Liver (tissue), 9 donors: ENCODE results near the gene ECPAS.

DNA sequence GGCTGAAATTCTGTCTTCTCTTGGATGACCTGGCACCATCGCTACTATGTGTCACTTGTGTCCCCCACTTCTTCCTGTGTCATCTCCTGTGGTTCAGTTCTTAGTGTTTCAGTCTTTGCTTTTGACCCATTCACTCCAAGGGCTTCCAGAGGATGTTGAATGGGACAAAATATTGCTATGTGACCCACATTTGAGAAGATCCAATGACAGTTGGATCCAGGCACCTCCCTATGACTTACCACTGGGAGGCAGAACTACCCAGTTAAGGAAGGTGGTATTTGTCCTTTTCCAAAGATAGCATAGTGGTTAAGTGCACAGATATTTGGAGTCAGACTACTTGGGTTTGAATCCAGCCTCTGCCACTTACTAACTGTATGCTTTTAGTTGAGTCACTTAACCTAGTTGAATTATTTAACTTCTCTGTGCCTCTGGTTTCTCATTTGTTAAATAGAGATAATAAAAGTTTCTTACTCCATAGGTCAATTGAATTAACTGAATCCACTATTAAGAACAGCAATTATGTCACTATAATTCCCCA lies 74.5 kb upstream of the PALM2AKAP2 start:
- PRO-cap, 5 experiments, result no peak in any of the 5 experiments
- RAMPAGE, long total RNA, 2 experiments, result no peak in any of the 2 experiments
- RRBS, result no CpG with 5 or more reads among the region's 1 CpG

GRCh38 chr9:109806410-109807054 lies 26.5 kb downstream of the PALM2AKAP2 start:
- PRO-cap, 5 experiments, result peak in 5 of 5 experiments; most common plus-strand start chr9:109806963 (in 4); most common minus-strand start chr9:109806802 (in 1)
- RAMPAGE, long total RNA, 2 experiments, result no peak in any of the 2 experiments
- RRBS, result no CpG with 5 or more reads among the region's 3 CpGs

GRCh38 chr9:109817199-109817435 lies 37.1 kb downstream of the PALM2AKAP2 start:
- PRO-cap, 5 experiments, result peak in 2 of 5 experiments; most common plus-strand start chr9:109817362 (in 1); most common minus-strand start chr9:109817250 (in 2)
- RAMPAGE, long total RNA, 2 experiments, result no peak in any of the 2 experiments
- RRBS, result no CpG with 5 or more reads among the region's 1 CpG

DNA sequence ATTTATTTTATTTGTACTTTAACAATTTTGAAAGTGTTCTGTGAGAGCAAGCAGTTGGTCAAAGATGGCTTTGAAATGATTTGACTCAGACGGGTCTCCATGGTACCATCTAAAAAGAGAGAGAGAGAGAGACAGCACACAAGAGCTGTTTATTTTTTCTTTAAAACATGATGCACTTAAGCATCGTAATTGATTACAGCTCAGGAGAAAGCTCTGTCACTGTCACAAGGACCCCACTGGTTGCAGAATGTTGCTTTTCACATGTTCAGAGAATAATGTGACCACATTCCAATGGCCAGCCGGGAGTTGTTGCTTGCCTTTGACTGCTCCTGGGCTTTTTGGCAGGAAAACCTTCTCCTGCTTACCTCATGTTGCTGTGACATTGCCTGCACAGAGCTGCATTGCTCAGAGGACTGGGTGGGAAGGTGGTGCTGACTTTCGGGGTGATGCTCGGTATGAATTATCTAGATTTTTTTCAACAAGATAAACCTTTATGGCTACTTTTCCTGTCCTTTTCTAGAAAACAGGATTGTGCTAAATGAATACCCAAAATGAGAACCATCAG lies 88.2 kb downstream of the PALM2AKAP2 start:
- PRO-cap, 5 experiments, result no peak in any of the 5 experiments
- RAMPAGE, long total RNA, 2 experiments, result no peak in any of the 2 experiments
- RRBS, result no CpG with 5 or more reads among the region's 5 CpGs

- PRO-cap, 5 experiments, result no peak in any of the 5 experiments
- RAMPAGE, long total RNA, 2 experiments, result no peak in any of the 2 experiments
- RRBS, result no CpG with 5 or more reads among the region's 3 CpGs
Measured at GRCh38 chr9:109887102-109887529, 107.1 kb downstream of the PALM2AKAP2 start.

- PRO-cap, 5 experiments, result no peak in any of the 5 experiments
- RAMPAGE, long total RNA, 2 experiments, result no peak in any of the 2 experiments
- RRBS, result no CpG with 5 or more reads among the region's 6 CpGs
Measured at GRCh38 chr9:109908983-109909637, 129.1 kb downstream of the PALM2AKAP2 start.

DNA sequence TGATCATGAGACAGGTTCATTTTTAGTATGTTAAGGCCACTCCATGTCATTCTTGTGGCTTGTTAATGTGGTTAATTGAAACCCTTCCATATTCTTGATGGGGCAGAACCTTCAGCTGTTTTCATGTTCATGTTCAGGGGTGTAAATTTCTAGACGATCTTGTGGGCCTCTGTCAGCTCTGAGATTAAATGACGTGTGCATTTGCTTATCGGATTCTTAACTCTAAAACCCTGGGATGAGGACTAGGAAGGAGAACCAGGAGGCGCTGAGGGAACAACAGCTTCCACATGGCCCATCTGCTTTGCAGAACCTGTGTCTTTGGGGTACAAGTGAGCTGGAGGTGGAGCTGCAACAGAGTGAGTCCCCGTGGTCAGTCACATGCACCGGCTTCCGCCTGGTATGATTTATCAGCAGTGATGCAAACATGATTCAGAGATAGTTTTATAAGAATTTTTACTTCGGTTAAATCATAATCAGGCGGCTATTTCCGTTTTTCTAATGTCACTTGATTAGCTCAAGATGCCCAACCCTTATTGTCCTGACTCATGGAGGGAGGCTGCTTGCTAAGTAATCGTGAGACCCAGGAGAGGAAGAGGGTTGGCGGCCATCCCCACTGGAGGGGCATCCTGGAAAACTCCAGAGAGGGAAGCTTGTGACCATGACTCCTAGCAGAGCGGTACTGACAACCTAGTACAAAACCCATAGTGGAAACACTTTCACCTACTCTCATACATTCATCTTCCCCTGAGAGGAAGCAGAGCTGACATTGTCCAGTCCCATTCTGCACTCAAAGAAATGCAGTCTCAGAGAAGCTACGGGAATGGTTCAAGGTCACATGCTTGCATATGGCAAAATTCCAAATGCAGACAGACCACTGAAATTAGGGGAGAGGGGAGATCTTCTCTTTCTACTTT lies 138.3 kb downstream of the C9orf152 start:
- PRO-cap, 5 experiments, result peak in 2 of 5 experiments; most common plus-strand start position 536 of the sequence (in 1); most common minus-strand start position 298 of the sequence (in 2)
- RAMPAGE, long total RNA, 2 experiments, result no peak in any of the 2 experiments
- RRBS, result no CpG with 5 or more reads among the region's 14 CpGs

GRCh38 chr9:110116339-110117045 lies 91.5 kb downstream of the C9orf152 start:
- PRO-cap, 5 experiments, result no peak in any of the 5 experiments
- RAMPAGE, long total RNA, 2 experiments, result no peak in any of the 2 experiments
- RRBS, result no CpG with 5 or more reads among the region's 15 CpGs

- PRO-cap, 5 experiments, result no peak in any of the 5 experiments
- RAMPAGE, long total RNA, 2 experiments, result no peak in any of the 2 experiments
- RRBS, result no CpG with 5 or more reads among the region's 4 CpGs
Measured at GRCh38 chr9:110128838-110129463, 79.0 kb downstream of the C9orf152 start.

DNA sequence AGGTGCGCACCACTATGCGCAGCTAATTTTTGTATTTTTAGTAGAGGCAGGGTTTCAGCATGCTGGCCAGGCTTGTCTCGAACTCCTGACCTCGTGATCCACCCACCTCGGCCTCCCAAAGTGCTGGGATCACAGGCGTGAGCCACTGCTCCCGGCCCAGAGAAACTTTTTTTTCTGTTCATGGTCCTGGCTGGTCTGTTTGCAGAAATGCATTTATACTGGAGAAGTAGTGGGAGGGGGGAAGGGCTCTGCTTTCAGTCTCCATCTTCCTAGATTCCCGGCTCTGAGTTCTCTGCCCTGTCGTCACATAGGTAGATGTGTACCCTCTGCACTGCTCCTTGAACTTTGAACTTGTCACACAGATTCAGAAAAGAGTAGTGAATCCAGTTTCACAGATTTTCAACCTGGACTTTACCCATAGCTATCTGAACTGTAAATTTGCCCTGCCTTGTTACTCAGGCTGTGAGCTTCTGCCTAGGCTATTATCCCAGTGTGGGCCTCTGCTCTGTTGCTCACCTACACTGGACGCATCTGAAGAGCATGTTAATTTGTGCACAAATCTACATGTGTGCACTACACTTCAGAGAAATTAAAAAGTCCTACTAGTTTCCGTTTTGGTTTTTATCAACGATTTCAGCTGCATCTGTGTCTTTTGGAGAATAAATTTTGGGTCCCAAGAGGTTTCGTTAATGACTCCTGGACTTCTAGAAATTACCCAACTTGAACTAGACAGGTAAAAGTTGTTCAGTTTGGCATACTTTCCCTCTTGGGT lies 12.8 kb upstream of the C9orf152 start:
- PRO-cap, 5 experiments, result peak in 5 of 5 experiments; most common plus-strand start position 482 of the sequence (in 5); most common minus-strand start position 294 of the sequence (in 4)
- RAMPAGE, long total RNA, 2 experiments, result no peak in any of the 2 experiments
- RRBS, result no CpG with 5 or more reads among the region's 13 CpGs

- PRO-cap, 5 experiments, result no peak in any of the 5 experiments
- RAMPAGE, long total RNA, 2 experiments, result no peak in any of the 2 experiments
- RRBS, result no CpG with 5 or more reads among the region's 1 CpG
Measured at GRCh38 chr9:110744578-110744874, 75.9 kb downstream of the MUSK start.

DNA sequence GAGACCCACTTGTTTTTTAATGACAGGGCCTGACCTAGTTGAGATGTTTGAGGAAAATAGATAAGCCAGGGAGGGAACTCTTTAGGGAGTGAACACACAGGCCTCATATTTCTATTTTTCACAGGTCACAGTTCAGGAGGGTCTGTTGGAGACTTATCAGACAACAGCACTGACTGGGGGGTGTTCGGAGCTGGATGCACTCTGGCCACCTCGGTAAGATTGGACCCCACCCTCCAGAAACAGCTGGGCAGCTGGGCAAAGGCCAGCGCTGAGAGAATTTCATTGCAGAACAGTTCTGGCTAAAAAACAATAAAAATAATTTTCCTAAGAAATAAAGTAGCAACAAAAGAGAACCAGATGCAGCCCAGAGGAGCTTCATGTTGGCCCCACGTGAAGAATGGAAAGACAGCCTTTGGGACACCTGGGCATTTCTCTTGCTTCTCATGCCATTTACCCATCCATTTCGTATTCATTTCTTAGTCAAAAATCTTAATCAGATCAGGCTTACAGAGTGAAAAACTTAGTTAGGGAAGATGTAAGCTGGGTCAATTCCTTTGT lies 142.7 kb downstream of the LPAR1 start:
- PRO-cap, 5 experiments, result no peak in any of the 5 experiments
- RAMPAGE, long total RNA, 2 experiments, result no peak in any of the 2 experiments
- RRBS, result no CpG with 5 or more reads among the region's 5 CpGs

GRCh38 chr9:110928534-110929217 lies 109.6 kb downstream of the LPAR1 start:
- PRO-cap, 5 experiments, result no peak in any of the 5 experiments
- RAMPAGE, long total RNA, 2 experiments, result no peak in any of the 2 experiments
- RRBS, result no CpG with 5 or more reads among the region's 4 CpGs

DNA sequence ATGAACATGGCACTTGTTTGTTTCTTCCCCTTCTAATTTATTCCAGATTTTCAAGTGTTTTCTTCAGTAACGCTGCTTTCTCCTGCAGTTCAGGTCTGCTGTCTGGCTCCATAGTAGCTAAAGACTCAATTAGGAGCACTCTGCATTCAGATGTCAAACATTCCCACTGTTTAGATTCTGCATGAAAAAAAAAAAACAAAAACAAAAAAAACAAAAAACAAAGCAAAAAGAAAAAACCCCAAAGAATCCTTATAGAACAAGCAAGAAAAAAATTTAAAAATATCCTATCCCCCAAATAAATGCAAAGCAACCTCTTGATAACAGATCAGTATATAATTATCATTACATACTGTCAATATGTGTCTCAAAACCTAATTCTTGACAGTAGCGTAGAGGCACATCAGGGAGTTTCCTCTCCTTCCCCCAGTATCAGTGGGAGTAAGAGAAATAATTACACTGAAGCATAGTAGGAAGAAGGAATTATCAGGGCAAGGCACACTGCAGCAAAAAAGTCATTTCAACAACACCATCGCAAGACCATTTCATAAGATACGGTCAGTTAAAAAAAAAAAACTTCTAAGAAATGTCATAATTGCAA lies 32.1 kb upstream of the OR2K2 start:
- PRO-cap, 5 experiments, result no peak in any of the 5 experiments
- RAMPAGE, long total RNA, 2 experiments, result no peak in any of the 2 experiments
- RRBS, result no CpG with 5 or more reads among the region's 4 CpGs

- PRO-cap, 5 experiments, result no peak in any of the 5 experiments
- RAMPAGE, long total RNA, 2 experiments, result no peak in any of the 2 experiments
- RRBS, result no CpG with 5 or more reads among the region's 4 CpGs
Measured at GRCh38 chr9:111393733-111394464, 63.9 kb upstream of the OR2K2 start.

GRCh38 chr9:111483737-111484734 lies at the start of gene ECPAS:
Gene ECPAS, minus strand, starts transcription at chr9:111484383.
- PRO-cap, 5 experiments, result peak in 5 of 5 experiments; most common plus-strand start chr9:111484407 (in 2); most common minus-strand start chr9:111483887 (in 2)
- RAMPAGE, long total RNA, 2 experiments, result start-site peak on the minus strand in 1 of 2 experiments, at chr9:111484007-111484253 at its widest, 212 to 413 reads per replicate
- RRBS, result 1% methylated on average over 49 of the region's 128 CpGs

GRCh38 chr9:111662771-111662899 lies 1.2 kb downstream of the GNG10 start:
- PRO-cap, 5 experiments, result no peak in any of the 5 experiments
- RAMPAGE, long total RNA, 2 experiments, result no peak in any of the 2 experiments
- RRBS, result no CpG with 5 or more reads among the region's 1 CpG

DNA sequence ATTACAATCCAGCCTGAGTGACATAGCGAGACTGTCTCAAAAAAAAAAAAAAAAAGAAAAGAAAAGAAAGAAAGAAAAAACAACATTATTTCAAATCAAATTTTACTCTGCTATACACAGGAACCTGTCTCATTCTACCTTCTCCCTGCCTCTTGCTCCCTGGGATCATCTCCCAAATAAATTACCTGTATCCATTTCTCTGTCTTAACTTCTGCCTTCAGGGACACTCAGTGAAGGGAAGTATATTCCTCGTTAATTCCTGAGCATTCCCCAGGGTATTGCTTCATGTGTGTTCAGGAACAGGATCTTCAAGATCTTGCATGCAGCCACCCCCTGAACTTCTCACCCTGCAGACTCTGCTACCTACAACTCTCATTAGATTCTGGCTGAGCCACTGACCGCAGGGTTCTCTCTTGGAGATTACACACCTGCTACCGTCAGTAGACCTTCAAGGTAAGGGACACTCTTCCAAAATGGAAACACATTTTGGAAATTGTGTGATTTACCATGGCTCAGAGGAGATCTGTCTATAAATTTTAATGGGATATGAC lies 39.1 kb upstream of the UGCG start:
- PRO-cap, 5 experiments, result no peak in any of the 5 experiments
- RAMPAGE, long total RNA, 2 experiments, result no peak in any of the 2 experiments
- RRBS, result no CpG with 5 or more reads among the region's 4 CpGs

DNA sequence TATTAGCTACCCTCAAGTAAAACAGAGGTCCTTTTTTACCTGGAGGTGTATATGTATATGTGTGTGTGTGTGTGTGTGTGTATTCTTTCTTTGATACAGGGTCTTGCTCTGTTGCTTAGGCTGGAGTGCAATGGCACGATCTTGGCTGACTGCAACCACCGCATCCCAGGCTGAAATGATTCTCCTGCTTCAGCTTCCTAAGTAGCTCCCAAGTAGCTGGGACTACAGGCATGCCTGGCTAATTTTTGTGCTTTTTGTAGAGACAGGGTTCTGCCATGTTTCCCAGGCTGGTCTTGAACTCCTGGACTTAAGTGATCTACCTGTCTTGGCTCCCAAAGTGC lies 3.8 kb downstream of the UGCG start:
- PRO-cap, 5 experiments, result no peak in any of the 5 experiments
- RAMPAGE, long total RNA, 2 experiments, result no peak in any of the 2 experiments
- RRBS, result no CpG with 5 or more reads among the region's 2 CpGs

DNA sequence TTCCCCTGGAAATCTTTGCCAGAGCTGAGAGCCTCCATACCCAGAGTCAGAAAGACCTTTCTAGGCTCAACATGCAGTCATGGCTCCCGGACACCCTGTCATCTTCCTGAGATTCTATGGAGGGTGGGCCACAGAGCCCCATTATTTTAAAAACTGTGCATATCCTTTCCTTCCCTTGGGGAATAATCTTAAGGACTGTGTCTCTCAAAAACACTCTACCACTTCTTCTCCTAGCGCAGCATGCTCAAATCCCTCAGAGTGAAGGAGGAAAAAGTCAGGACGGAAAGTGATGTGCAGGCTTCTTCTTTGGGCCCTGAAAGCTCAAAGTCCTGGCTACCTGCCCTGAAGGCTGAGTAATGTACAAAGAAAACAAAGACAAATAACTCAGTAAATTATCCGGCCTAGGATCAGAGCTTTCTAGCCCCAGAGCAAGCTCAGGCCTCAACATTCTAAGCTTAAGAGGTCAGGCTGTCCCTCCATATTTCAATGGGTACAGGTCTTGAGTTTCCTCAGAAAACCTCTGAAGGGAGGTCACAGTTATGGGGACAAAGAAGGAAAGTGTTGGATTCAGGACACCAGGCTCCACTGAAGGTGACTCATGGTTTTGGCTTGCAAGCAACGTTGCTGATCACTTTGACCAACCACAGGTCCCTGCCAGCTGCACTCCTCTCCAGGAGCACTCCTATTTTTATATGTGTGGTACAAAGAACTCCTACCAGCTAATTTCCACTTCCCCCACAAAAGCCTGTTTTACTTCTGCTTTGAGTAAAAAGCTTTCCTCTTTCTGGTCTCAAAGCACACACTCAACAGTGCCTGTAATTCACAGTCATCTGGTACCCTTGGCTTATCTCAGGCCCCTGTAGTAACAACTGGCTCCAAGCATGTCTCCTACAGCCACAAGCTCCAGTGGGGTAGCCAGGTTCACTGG lies 115.5 kb downstream of the UGCG start:
- PRO-cap, 5 experiments, result peak in 2 of 5 experiments; most common plus-strand start position 691 of the sequence (in 1); most common minus-strand start position 587 of the sequence (in 2)
- RAMPAGE, long total RNA, 2 experiments, result no peak in any of the 2 experiments
- RRBS, result no CpG with 5 or more reads among the region's 5 CpGs